Monocyte (primary cell): ENCODE results near the gene CRYBB3.

GRCh38 chr22:24867173-24867862, 61.3 kb downstream of the SGSM1 start:
- PRO-cap, 2 experiments = no peak in any of the 2 experiments

- PRO-cap, 2 experiments = no peak in any of the 2 experiments
Observed at GRCh38 chr22:24898073-24898431, 48.4 kb downstream of the LHFPL7 start.

DNA sequence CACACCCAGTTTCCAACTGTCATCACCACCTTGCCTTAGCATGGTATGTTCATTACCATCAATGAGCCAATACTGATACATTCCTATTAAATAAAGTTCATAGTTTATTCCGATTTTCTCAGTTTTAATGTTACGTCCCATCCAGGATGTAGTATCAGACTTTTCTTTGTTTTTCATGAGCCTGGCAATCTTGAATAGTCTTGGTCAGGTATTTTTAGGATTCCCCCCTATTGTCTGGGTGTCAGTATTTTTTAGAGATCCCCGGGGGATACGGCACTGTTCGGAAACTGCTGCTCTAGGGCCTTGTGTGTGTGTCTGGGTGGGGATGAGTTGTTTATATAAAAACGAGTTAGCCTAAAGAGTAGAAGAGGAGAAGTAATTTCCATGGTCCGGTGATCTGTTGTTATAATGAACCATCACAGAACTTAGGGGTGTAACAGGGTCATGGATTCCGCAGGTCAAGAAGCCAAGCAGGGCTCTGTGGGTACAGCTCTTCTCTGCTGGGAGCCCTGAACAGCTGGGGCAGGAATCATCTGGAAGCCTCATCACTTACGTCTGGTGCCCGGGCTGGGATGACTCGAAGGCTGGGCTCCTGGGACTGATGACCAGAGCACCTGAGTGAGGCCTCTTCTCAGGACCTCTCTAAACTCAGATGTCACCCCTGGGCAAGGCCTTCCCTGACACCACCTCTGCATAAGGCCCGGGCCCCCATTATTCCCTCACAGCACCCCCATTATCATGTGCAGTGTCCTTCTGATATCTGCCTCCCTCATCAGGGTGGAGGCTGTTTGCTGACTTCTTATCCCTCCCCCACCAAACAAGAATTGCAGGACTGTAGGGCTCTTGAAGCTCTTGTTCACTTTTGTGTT, 106.0 kb downstream of the KIAA1671 start:
- PRO-cap, 2 experiments = no peak in any of the 2 experiments

GRCh38 chr22:25070705-25071303, 118.3 kb downstream of the KIAA1671 start:
- PRO-cap, 2 experiments = no peak in any of the 2 experiments

GRCh38 chr22:25112492-25112811, 87.2 kb upstream of the CRYBB3 start:
- PRO-cap, 2 experiments = no peak in any of the 2 experiments

DNA sequence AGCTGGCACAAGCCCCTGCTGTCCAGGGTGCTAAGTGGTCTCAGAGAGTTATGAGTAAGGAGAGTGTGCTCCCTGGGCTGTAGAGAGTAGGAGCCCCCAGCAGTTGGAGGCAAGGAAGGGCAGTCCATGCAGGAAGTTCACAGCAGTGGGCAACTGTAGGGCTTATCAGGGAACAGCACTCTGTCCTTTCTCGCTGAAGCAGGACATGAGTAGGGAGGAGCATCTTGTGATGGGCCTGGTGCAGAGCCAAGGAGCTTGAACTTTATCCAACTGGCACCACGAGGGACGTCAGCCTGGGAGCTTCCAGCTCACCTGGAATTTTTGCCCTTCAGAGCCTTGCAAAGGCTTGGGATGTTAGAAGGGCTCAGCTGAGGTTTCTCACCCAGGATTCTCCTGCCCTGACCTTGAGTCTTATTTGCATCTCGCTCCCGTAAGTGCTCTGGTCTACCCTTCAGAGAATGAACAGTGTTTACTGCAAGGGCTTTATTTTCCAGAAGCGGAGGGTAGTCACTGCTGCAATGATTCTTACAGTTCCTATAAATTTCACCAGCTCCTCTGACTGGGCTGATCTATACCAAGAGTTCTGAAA, 51.2 kb upstream of the CRYBB3 start:
- PRO-cap, 2 experiments = no peak in any of the 2 experiments

DNA sequence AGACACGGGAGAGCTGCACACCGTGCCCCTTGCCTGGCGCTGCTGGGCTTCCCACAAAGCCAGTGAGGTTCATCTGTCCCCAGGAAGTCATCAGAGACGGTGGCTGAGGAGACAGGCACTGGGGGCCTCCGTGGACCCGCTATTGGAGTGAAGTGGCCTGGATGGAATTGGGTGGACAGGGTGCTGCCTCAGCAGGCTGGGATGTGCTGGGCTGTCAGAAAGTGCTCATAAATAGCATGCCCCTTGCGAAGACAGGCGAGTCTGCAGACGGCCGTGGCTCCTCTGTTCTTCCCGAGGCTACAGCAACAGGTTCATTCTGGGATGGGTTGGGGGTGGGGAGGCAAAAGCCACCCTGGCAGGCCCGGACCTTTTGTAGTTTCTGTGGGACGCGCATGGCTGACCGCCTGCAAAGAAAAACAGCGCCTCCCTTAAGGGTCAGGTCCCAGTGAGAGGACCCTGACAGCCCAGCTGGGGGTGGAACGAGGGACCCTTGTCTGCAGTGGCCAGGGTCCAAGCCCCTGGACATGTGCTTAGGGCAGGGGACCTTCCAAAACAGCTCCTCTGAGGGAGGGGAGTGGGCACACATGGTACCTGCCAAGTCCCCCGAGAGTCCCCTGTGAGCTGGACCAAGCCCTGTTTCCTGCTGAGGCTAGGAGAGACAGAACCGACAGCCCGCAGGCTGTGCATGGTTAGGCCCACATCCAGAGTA, at the start of gene CRYBB3:
Gene CRYBB3 (plus strand): TSS at position 258 of the 709 bp plus-strand sequence.
- PRO-cap, 2 experiments = no peak in any of the 2 experiments

- PRO-cap, 2 experiments = no peak in any of the 2 experiments
Observed at GRCh38 chr22:25401978-25402911, 162.2 kb upstream of the GRK3 start.

DNA sequence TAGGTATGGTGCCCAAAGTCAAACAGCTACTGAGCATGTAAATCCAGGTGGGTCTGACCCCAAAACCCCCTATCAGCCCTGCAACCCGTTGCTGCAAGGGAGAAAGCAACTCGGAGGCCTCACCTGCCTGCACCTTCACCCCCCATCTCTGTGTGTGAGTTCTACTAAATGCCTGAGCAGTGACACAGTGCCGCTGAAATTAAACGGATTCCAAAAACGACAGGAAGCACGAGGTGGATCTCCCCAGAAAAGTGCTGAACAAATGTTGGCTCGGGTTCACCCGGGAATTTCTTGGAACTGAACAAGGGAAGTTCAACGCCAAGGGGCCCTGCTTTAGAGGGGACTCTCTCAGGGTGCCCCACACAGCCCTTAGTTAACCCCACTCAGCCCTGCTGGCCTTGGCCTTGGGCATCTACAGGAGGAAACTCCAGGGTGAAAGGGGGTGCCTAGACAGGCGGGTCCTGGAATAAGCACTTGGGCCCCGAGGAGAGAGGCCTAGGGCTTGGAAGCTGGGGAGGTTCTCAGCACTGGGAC, 161.5 kb upstream of the GRK3 start:
- PRO-cap, 2 experiments = peak in 1 of 2 experiments; most common minus-strand start position 134 of the sequence (in 1)

DNA sequence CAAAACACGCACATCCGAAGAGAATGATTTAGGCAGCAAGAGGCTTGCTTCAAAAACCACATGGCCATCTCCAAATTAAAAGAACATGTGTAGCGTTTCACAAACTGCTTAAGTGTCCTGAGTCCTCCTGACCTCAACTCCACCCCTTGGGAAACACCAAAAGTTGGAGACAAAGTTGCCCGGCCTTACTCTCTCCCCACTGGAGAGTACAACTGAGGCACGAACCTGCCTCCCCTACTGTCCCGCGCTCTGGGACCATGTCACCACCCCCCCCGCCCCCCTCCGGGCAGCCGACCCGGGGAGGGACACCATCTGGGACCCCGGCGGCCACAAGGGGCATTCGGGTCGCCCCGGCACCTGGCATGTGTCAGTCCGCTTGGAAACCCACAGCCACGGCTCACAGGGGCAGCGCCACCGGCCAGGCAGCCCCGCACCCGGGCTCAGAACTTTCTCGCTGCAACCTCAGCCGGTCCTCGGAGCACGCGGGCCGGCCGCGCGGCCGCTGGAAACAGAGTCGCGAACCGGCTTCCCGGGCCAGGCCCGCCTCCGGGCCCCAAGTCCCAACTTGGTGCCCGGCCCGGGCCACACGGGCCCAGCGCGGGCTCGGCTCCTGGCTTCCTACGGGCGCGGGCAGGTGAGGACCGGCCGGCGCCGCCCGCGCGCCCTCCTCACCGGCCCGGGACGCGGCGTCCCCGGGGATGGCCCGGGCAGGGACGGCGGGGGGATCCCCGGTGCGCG, 160.0 kb upstream of the GRK3 start:
- PRO-cap, 2 experiments = peak in 1 of 2 experiments; most common minus-strand start position 453 of the sequence (in 1)

DNA sequence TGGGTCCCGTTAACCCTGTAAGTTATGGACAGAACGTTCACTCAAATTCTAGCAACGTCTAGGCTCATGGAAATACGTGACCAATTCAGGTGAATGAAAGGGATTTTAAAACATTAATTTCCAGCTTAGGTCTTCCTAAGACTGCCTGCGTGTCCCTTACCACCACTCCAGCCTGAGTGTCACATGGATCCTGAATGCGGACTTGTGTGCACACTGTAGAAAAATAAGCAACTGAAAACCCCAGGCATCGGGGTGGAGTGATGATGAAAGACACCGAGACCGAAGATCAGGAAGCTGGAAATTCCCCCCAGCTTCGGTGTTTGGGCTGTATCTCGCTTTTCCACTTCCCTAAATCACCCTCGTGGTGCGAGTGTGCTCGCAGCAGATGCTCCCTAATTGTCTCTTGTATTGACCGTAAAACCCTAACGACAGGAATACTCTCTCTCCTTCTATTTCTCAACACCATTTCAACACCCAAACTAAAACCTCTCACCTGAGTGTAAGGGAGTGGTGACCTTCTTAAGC, 816 bp upstream of the GRK3 start:
- PRO-cap, 2 experiments = peak in 2 of 2 experiments; most common plus-strand start position 356 of the sequence (in 2); most common minus-strand start position 196 of the sequence (in 1)

GRCh38 chr22:26556938-26557746, 32.8 kb downstream of the TPST2 start:
- PRO-cap, 2 experiments = no peak in any of the 2 experiments

GRCh38 chr22:26561617-26562152, 28.2 kb downstream of the TPST2 start:
- PRO-cap, 2 experiments = no peak in any of the 2 experiments

DNA sequence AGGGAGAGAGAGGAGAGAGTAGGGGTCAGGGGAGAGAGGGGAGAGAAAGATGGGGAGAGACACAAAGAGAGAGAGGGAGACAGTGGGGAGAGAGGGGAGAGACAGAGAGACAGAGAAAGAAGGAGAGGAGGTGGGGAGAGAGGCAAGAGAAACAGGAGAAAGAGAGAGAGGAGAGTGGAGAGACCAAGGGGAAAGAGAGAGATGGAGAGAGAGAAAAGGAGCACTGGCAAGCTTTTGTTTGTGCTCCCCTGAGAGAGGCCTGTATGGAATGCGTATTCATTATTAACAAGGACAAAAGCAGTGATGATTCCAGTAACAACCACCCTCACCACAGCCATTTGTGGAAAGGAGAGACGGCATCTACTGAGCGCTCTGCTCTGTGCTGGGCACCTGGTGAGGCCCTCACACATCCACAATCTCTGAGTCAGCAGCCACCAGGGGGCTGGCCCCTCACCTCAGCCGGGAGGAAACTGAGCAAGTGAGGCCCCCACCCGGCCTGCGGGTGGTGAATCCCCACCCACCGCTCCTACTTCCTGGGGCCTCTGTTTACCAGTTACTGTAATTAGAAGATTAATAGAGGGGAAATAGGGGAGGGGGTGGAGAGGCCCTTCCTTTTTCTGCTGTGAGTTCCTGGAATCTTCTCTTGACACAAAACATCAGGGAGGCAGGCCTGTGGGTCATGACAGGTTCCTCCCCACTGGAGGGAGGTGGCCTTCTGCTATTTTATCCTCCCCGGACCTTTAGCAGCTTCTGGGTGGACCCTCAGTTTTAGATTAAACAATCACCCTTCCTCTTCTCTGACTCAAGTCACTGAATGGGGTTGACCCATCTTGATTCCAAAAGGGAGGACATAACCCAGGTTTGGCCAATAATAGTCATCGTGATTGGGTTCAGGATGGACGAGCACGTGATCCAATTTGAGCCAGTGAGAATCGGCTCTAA, 21.1 kb downstream of the CRYBA4 start:
- PRO-cap, 2 experiments = no peak in any of the 2 experiments

DNA sequence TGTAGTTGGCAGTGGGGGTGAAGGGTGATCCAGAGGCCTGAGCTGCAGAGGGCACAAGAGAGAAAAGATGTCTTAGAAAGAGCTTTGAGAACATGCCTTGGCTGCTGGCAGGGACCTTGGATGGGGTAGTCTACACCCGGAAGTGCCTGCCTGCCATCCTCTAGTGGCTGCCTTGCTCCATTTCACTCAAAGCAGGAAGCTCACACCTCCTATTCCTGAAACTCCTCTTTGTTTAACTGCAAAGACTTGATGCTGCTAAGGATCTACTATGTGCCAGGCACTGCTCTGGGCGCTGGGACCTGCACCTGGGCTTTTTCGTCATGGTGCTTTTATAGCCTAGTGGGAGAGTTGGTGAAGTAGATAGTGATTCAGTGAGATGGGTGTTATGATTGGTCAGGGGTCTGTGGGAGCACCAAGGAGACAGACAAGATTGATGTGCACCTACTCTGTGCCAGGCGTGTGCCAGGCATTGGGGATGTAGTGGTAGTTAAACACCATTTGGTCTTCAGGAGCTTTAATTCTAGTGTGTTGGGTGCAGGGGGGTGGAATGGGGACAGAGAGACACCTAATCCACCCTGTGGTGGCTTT, 52.9 kb downstream of the CRYBA4 start:
- PRO-cap, 2 experiments = no peak in any of the 2 experiments

DNA sequence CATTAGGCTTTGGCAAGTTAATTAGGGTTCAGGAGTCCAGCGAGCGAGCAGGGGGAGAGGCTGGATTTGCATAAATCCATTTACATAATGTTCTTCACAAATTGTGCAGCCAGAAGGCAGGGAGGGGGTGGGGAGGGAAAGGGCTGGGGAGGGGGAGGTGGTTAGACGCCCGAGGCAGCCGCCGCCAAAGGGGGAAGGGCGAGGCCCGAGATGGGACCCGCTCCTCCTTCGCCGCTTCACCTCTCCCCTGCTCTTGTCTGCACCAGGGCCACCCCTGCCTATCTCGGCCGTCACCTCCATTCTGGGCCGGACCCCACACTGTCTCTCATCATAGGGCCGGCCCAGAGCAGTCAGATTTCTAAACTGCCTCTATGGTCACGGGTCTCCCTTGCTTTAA, 281.7 kb downstream of the CRYBA4 start:
- PRO-cap, 2 experiments = no peak in any of the 2 experiments

- PRO-cap, 2 experiments = no peak in any of the 2 experiments
Observed at GRCh38 chr22:26939464-26939778, 317.7 kb downstream of the CRYBA4 start.

DNA sequence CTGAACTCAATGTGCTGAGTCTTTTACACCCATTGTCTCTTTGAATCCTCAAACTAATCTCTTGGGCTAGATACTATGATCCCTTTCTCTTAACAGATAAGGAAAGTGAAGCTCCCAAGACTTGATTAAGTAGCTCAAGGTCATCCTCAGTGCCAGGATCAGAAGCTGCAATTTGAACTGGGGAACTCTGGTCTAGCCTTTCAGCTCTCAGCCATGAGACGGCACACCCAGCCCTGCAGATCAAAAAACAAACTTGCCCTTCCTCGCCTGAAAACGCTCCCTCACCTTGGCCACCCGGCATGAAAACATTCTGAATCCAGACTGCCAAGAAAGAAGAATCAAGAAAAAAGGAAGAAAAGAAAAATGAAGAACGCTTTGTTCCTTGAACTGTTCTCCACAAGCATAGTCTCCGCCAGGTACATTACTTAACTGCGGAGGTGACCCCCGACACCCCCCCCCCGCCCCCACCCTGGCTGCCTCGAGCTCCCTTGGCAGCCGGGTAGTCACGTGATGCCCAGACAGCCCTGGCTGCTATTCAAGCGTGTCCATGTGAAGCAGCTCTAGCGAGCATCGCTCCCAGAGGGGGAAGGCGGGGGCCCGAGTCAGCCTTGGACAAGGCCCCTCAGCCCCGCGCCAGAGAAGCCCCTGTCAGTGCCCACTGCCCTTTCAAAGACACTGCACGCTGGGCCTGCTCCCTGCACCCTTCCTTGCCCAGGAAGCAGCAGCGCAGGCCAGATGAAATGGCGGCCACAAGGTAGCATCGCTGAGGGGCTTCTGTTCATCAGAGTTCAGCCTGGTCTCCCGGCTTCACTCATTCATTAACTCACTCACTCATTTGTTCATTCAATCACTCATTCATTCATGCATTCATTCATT, 486.9 kb downstream of the CRYBA4 start:
- PRO-cap, 2 experiments = no peak in any of the 2 experiments

- PRO-cap, 2 experiments = no peak in any of the 2 experiments
Observed at GRCh38 chr22:27311621-27312083, 489.9 kb downstream of the MN1 start.

DNA sequence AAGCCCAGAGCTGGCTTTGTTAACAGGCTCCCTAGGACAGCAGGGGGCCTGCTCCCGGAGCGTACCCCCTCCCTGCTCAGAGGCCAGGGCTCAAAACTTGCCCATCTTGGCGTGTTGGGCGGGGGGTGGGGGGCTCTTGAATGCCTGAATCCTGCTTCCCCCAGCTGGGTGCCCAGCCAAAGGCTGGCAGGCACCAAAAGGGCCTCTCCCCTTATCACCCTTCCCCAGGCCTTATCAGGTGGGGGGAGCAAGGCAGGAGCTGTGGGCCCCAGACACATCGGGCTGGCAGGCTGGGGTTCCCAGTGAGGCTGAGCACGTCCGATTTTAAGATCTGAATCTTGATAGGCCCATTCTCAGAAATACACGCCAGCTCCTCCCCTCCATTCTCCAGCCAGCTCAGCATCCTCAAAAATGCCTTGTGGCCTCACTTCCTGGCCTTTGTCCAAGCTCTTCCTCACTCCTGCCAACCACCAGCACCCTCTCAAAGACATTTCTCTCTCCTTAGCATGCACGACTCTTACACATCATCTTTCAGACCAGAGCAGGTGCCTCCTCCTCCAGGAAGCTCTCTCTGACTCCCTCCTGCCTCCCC, 384.8 kb downstream of the MN1 start:
- PRO-cap, 2 experiments = no peak in any of the 2 experiments